ENCODE data around the genes INTS15, MIOS and GLCCI1.

- PRO-cap = no peak
- RAMPAGE, long total RNA = no peak
- RRBS = no CpG with 5 or more reads among the region's 31 CpGs
Measured at GRCh38 chr7:6435231-6436041, 12.3 kb downstream of the DAGLB start.

DNA sequence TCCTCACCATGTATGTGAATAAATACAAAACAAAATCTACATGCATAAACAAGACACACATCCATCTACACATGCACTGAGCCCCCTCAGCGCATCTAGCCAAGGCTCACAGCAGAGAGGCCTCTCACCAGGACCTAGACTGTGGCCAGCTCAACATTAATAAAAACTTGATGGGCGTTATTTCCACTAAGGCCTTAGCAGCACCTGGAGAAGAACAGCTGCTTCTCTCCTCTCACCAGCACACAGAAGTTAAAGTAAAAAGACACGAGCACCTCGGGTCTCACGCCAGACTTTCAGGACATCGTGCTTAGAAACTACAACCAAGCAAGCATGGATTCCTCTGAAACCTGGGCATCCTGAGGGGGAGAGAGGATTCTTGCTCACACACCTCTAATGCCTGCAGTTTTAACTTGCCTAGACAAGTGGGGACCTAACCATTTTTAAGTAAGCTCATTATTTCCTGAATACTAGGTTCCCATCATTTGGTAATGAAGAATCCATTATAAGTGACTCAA lies 11.8 kb downstream of the KDELR2 start:
- PRO-cap = no peak
- RAMPAGE, long total RNA = no peak
- RRBS = no CpG with 5 or more reads among the region's 6 CpGs

GRCh38 chr7:6536581-6537207 lies 14.6 kb downstream of the GRID2IP start:
- PRO-cap = no peak
- RAMPAGE, long total RNA = no peak
- RRBS = 4% methylated on average over 6 of the region's 31 CpGs

DNA sequence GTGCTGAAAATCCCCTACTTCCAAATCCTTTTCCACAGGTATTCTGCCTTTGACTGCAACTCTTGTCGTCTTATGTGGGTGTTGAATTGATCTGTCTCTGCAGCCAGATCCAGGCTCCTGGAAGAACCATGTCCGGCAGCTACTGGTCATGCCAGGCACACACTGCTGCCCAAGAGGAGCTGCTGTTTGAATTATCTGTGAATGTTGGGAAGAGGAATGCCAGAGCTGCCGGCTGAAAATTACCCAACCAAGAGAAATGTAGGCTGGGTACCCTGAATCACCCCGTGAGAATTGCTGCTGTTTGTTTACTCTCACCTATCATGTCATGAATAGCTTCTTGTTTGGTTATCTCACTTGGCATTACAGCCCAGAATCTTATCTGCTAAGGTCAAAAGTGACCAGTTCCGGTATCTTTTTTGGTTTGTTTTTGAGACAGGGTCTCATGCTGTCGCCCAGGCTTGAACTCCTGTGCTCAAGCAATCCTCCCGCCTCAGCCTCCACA lies 1.3 kb downstream of the ZDHHC4 start:
- PRO-cap = no peak
- RAMPAGE, long total RNA = no peak
- RRBS = 51% methylated on average over 3 of the region's 7 CpGs

GRCh38 chr7:6589690-6590496 lies at the start of gene INTS15:
Gene INTS15 (plus strand): TSS chr7:6590021.
- PRO-cap = unidirectional peak, plus-strand start at chr7:6590021
- RAMPAGE, long total RNA = no peak
- RRBS = 1% methylated on average over 54 of the region's 102 CpGs

GRCh38 chr7:6701726-6702626 lies 4.8 kb downstream of the ZNF12 start:
- PRO-cap = no peak
- RAMPAGE, long total RNA = no peak
- RRBS = no CpG with 5 or more reads among the region's 15 CpGs

DNA sequence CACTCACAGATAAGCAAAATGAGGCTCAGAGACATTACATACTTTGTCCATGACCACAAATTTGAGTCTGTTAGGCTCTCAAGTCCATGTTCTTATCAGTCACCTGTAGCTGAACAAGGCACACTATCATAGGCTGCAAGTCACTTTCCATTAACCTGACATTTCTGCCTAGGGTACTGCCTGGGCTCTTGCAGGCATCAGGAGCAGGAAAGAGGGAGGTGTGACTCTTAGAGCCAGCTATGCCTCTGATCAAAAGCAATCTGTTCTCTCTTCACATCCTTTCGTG lies 22.5 kb downstream of the COL28A1 start:
- PRO-cap = no peak
- RAMPAGE, long total RNA = no peak
- RRBS = no CpG with 5 or more reads among the region's 1 CpG

DNA sequence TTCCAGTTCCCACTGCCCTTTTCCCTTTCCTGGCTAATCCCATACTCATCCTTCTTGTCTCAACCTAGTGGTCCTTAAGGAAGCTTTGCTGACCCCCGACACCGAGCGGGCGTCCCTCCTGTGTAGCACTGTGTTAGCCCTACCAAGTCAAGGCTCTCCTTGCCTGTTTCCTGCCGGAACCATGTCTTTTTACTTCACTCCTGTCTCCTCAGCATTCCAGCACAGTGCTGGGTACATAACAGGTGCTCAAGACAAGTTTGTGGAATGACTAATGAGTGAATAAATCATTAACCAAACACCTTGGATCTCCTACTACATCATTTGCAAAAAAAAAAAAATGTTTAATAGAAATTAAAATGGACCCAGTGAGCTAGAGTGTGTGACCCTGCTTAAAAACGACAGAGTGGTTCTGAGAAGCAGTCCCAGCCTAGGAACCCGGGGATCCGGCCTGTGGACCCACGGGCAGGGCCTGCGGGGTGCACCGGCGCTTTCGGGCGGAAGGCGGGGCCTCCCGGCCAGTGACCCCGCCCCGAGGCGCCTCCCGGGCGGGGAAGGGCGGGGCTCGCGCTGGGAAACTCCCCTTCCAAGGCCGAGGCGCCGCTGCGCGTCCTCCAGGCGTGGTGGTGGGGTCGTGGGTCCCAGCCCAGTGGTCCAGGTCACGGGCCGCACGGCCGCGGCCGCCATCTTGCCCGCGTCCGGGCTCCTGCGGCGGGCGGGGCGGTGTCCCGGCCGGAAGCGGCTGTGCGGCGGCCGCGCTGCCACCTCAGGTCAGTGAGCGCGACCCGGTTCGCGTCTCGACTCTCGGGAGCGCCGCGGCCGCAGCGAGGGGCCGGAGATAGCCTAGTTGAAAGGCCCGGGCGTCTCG lies at the start of gene MIOS:
TSS of gene MIOS (plus strand) at position 579 of the 865 bp plus-strand sequence.
- PRO-cap = bidirectional peak, plus-strand start at position 683 of the sequence, minus-strand start at position 669 of the sequence
- RAMPAGE, long total RNA = no peak
- RRBS = 1% methylated on average over 26 of the region's 67 CpGs

DNA sequence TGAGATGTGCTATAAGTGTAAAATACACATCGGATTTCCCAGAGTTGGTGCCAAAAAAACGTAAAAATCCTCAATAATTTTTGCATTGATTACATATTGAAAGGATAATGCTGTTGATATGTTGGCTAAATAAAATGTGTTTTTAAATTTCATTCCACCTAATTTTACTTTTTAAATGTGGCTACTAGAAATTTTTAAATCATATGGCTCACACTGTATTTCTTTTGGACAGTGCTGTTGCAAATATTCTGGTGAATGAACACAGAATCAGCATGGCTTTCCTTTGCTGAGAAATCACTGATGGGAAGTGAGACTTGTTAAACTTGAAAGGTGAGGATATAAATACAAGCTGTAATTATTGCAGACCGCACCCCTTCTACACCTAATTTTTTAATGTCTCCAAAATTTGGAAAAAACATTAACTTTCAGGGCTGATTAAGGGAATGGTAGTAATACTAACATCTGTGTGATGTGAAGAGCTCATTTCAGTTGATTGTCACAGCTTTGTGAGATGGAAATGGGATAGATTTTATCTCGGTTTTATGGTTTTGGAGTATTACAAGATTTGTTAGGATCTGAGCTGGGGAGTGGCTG lies 1.2 kb downstream of the MIOS start:
- PRO-cap = no peak
- RAMPAGE, long total RNA = no peak
- RRBS = no CpG with 5 or more reads among the region's 4 CpGs

DNA sequence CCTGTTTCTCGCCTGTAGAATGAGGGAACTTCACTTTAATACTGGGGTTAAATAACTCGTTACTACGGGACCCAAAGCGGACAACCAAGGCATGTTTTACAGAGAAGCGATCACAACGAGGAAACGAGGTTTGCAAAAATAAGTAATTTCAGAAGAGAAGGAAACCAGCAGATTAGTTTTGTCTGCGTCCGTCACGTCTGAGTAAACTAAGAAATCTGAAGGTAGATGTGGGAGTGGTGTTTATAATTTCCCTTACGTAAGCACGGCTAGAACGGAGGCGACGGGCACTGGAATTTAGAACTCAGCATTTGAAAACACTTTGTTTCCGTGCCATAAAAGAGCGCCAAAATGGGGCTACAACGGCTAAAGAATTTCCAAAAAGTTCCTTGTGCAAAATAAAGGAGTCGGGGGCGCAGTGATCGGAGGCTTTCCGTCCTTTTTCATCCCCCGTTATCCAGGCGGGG lies 715 bp upstream of the UMAD1 start:
- PRO-cap = no peak
- RAMPAGE, long total RNA = no peak
- RRBS = no CpG with 5 or more reads among the region's 24 CpGs

DNA sequence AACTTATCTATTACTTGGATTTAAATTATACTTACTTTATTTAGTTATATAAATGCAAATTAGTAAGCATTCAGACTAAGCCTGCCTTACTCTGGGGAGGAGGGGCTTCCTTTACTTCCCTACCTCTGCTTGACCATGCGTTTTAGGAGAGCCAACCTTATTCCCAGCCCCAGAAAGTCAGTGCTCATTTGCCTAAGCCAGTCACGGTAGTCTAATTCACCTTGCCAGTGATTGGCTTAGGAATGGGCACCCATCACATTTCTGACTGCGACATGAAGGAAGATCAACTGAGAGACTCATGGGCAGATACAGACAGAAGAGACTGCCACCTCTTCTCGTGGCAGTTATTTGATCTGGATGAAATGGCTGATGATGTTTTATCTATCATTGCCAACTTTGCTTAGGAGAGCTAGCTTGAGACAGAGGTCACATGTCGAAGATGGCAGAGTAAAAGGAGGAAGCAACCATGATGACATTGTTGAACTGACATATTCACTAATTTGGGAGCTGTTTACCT lies 29.4 kb downstream of the RPA3 start:
- PRO-cap = no peak
- RAMPAGE, long total RNA = no peak
- RRBS = no CpG with 5 or more reads among the region's 5 CpGs

DNA sequence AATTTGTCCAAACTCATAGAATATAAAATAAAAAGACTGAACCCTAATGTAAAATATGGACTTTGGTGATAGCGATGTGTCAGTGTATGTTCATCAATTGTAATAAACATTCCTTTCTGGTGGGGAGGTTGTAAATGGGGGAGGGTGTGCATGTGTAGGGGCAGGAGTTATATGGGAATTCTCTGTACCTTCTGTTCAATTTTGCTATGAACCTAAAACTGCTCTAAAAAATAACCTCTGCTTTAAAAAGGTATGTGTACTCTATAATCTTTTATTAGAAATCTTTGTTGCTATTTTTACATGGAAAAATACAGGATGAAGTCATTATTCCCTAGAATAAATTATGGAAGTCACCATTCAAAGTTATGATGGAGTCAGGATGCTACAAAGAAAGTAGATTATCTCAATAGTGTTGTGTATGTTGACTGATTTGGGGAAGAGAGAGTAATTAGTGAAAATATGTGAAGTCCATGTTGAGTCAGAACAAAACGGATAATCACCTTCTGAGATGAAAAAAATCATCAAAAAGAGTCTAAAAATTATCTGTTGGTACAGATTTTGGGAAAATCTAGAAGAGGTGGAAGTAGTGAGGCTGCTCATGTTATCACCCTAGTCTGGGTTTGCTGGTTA lies 12.6 kb downstream of the RPA3 start:
- PRO-cap = no peak
- RAMPAGE, long total RNA = no peak
- RRBS = no CpG with 5 or more reads among the region's 2 CpGs

- PRO-cap = no peak
- RAMPAGE, long total RNA = no peak
- RRBS = no CpG with 5 or more reads among the region's 1 CpG
Measured at GRCh38 chr7:7812146-7812505, 93.7 kb upstream of the RPA3 start.

- PRO-cap = no peak
- RAMPAGE, long total RNA = no peak
- RRBS = no CpG with 5 or more reads among the region's 5 CpGs
Measured at GRCh38 chr7:7866088-7866978, 102.3 kb upstream of the GLCCI1 start.

DNA sequence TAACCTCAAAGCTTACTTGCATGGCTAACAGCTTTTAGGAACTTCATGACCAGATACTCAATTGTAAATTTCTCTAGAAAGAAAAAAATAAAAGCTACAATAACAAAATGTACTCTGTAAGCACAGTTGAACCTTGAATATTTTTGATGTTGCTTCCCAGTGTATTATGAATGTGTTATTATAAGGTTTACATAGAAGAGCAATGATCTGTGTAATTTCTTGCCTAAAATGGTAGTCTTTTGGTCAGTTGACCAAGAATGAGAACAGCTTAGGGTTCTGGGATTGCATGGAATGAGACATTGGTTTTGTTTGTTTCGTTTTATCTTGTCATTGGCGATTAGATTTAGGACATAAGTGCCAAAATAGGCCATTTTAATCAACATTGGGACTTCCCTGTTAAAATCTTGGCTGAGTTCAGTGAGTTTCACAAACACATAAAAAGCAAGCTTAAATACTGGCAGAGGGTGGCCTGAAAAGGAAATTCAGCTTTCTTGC lies 49.2 kb upstream of the GLCCI1 start:
- PRO-cap = no peak
- RAMPAGE, long total RNA = no peak
- RRBS = no CpG with 5 or more reads among the region's 2 CpGs

DNA sequence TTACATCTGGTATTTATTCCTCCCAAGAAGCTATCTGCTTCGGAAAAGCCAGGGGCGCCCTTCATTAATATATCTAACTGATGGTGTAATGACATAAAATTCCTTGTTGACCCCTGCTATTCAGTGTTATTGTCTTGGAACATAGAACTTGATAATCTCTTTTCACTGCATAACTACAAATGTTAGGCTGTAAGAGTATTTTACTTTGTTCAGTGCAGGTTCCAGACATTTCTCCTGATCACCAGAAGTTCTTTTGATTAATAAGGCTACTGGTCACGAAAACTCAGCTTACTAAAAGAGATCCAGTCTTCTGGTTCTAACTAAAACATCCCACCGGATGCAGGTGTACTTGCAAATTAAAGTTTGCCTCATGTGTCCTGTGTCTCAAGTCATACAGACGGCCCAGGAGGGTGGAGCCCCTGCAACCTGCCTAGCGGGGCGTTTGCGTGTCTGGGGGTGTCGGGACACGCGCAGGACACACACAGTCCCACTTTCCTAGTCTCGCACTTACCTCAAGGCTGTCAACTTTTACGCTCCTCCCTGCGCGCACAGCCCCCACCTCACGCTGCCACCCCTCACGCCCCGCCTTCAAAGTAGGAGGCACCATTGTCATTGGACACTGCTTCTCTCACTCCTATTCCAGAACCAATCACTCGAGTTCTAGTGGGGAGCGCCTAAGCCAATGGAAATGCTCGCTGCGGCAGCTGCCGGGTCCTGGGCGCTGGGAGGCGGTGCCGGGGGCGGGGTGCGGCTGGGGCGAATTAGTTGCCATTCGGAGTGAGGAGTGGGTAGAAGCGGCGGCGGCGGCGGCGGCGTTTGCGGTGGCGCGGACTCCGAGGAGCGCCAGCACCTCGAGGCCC lies at the start of gene GLCCI1:
TSS of gene GLCCI1 (plus strand) at position 764 of the 860 bp plus-strand sequence.
- PRO-cap = bidirectional peak, plus-strand start at position 791 of the sequence, minus-strand start at position 481 of the sequence
- RAMPAGE, long total RNA = no peak
- RRBS = no CpG with 5 or more reads among the region's 43 CpGs

DNA sequence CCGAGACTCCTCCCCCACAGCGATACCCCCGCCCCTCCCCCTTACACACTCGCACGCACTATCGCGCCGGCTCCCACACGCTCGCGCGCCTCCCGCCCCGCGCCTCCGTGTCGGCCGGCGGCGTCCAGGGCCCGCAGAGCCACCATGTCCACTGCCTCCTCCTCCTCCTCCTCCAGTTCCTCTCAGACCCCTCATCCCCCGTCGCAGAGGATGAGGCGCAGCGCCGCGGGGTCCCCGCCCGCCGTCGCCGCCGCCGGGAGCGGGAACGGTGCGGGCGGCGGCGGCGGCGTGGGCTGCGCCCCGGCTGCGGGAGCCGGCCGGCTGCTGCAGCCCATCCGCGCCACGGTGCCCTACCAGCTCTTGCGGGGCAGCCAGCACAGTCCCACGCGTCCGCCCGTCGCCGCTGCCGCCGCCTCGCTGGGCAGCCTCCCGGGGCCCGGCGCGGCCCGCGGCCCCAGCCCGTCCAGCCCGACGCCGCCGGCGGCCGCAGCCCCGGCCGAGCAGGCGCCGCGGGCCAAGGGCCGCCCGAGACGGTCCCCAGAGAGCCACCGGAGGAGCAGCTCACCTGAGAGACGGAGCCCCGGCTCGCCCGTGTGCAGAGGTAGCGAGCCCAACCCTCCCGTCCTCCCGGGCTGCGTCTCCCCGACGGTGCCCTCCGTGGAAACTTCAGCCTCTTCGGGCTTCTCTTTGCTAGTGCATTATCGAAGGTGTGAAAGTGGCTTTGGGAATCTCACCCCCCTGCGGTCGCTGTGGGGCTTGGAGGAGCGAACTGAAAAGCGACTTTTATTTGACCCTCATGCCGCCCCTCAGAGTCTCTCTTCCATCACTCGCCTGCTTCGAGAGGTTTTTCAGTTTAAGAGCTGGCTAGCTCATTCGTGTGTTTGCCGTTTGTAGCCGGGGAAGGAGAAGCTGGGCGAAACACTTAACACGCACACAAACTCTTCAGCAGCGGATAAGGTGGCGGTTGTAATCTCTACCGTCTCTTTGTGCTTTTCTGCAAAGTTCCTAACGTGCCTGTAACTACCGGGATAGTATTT lies 929 bp downstream of the GLCCI1 start:
- PRO-cap = no peak
- RAMPAGE, long total RNA = no peak
- RRBS = 2% methylated on average over 62 of the region's 112 CpGs

DNA sequence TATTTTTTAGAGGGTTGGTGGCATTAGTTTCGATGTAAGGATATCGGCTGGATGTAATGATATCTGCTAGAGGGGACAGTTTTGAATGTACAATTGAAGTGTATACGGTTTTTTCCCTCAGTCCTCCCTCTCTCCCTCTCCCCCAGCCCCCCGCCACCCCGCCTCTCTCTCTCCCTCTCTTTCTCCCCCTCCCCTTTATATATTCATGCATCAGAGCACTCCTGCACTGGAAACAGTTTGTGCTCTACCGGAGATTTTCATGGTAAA lies 1.6 kb downstream of the GLCCI1 start:
- PRO-cap = no peak
- RAMPAGE, long total RNA = no peak
- RRBS = no CpG with 5 or more reads among the region's 6 CpGs

DNA sequence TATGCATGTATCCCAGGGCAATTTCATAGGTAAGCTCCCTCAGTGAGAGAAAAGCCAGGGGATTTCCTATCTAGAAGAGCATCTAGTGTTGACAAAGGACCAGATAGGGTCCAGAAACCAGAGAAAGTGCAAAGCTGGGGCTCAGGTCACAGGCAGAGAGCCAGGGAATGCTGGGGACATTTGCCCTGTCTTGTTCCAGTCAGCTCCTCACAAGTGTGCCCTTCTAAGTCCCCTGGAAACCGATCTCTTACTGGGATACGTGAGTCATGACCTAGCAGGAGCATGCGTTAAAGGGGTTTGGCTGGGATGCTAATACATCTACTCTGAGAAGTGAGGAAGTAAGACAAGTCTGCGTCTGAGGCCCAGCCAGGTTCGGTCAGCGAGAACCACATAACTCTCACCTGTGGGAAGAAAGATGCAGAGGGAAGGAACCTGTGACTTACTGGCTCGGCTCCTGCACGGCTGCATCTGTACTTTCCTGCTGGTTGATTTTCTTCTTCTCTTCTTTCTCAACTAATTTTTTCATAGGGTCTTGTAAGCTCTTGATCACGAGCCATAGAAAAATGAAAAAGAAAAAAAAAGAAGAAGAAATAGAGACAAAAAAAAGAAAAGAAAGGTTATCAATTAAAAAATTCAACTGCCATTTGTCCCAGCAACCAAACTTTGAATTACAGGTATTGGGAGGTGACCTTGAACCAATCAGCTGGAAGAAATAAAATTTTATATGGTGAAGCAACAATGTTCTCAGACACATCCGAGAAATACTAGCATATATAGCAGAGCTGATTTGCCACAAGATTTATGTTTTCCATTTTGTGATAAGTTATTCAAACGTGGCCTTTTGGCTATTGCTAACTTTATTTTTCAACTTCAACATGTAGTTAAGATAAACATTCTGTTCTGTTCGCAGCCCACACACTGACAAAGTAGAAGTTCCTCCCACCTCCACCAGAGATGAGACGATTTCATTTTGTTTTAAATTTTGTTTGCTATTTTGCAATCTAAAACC lies 118.2 kb downstream of the ICA1 start:
- PRO-cap = no peak
- RAMPAGE, long total RNA = no peak
- RRBS = no CpG with 5 or more reads among the region's 13 CpGs

DNA sequence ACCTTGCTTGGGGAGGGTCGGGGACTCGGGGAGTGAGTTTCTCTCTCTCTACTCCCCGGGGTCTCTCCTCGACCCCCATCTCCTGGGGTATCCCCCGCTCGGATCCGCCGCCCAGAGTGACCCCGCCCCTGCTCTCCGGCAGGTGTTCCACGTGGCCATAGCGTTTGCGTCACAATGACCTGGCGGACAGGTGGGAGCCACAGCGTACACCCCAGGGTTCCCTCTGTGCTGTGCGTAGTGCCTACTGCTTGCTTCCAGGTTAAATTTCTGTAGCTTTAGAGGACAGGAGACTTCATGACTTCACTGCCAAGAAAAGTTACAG lies 432 bp upstream of the ICA1 start:
- PRO-cap = no peak
- RAMPAGE, long total RNA = no peak
- RRBS = 2% methylated on average over 7 of the region's 16 CpGs